ENCODE measurements around a stretch of chr2.

- PRO-cap = no peak
These were observed 319.8 kb downstream of the AFF3 start for GRCh38 chr2:99822460-99823057.

DNA sequence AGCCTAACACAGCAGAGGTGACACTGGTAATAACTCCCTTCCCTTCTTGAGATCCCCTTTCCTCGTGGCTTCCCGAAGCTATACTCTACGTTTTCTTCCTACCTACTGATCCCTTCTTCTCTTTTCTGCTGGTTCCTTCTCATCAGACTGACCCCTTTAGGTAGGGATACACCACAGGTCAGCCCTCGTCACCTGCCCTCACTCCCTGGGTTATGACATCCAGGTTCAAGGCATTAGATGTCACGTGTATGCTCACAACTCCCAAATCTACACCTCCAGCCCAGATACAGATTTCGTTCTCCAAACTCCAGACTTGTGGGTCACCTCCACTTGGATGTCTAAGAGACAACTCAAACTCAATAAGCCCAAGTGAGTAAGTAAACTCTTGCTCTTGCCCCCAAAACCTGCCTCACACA is 145.5 kb downstream of the AFF3 start:
- PRO-cap = no peak

DNA sequence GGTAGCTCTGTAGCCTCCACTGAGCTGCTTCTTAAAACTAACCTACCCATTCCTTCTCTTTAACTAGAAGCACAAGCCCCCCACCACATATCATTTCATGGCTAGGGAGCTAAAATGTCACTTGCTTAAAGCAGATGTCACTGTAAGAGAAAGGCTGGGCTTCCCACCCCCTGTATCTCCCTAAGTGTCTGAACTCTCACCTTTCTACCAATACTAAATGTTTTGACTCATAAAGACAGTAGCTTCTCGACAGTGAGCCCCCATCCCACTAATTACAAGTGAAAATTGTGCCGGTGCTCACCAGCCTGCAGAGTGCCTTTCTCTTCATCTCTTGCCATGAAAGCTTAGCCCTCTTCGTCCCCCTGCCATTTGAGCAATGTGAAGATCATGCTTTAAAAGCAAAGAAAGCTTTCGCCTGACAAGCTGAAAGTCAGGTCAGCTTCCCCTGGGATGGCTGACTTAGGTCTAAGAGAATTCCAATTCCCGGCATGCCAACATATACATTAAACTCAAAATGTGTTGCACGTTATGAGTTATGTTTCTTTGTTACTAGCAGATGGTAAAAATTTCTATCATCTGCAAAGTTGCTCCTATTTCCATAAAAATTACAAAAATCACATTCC is 130.0 kb downstream of the AFF3 start:
- PRO-cap = no peak

GRCh38 chr2:100178059-100178384 is 35.6 kb upstream of the AFF3 start:
- PRO-cap = no peak

GRCh38 chr2:100409890-100410383 is 7.5 kb downstream of the CHST10 start:
- PRO-cap = no peak

- PRO-cap = no peak
These were observed 80.1 kb upstream of the NPAS2 start for GRCh38 chr2:100739725-100740291.

DNA sequence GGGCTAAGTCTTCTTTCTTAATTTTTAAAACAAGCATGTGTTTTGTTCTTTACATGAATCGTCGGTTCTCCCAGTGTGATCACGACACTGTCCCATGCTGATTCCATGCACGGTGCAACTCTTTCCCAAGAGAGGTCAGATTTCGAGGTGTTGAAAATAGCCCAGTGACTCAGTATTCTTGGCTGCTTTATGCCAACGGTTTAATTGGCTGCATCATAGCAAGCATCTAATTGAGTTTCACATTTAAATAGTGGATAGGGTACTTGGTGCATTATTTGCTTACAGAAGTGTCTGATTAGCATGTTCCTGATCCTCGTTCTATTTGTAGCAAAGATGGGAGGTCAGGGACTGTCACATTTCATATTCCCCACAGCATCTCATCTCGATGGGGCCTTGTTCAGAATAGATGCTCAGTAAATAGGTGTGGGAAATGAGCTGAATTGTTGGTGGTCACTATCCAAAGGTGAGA is 2.8 kb downstream of the NPAS2 start:
- PRO-cap = no peak

GRCh38 chr2:100879568-100880316 is 59.8 kb downstream of the NPAS2 start:
- PRO-cap = no peak

- PRO-cap = no peak
These were observed 73.9 kb downstream of the NPAS2 start for GRCh38 chr2:100893791-100894239.

GRCh38 chr2:100904492-100905029 is 84.6 kb downstream of the NPAS2 start:
- PRO-cap = no peak

GRCh38 chr2:100924690-100925602 is 77.1 kb upstream of the RPL31 start:
- PRO-cap = unidirectional peak, minus-strand start at chr2:100924826

DNA sequence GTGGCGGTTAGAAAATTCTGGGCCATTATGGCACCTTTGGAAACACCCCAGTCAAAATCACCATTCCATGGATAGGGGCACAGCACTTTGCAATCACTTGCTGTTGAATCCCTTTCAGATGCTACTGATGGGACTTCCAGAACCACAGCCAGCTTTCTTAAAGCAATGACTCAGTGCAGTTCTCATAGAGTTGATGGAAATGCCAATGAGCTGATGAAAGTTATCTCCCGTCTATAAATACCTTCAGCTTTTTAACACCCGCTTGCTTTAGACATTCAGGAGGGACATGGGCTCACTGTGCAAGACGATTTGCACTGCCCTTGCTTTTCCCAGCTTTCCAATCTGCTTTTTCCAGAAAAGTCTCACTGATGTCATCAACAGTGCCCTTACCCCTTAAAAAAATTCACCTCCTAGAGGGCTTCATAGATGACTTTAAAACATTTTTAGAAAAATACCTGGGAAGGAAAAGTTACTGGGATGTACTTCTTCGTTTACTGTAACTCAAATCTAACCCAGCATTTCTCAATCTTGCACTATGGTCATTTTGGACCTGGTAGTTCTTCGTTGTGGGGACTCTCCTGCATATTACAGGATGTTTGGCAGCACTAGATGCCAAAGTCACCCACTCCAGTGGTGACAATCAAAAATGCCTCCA is 66.6 kb upstream of the RPL31 start:
- PRO-cap = no peak

DNA sequence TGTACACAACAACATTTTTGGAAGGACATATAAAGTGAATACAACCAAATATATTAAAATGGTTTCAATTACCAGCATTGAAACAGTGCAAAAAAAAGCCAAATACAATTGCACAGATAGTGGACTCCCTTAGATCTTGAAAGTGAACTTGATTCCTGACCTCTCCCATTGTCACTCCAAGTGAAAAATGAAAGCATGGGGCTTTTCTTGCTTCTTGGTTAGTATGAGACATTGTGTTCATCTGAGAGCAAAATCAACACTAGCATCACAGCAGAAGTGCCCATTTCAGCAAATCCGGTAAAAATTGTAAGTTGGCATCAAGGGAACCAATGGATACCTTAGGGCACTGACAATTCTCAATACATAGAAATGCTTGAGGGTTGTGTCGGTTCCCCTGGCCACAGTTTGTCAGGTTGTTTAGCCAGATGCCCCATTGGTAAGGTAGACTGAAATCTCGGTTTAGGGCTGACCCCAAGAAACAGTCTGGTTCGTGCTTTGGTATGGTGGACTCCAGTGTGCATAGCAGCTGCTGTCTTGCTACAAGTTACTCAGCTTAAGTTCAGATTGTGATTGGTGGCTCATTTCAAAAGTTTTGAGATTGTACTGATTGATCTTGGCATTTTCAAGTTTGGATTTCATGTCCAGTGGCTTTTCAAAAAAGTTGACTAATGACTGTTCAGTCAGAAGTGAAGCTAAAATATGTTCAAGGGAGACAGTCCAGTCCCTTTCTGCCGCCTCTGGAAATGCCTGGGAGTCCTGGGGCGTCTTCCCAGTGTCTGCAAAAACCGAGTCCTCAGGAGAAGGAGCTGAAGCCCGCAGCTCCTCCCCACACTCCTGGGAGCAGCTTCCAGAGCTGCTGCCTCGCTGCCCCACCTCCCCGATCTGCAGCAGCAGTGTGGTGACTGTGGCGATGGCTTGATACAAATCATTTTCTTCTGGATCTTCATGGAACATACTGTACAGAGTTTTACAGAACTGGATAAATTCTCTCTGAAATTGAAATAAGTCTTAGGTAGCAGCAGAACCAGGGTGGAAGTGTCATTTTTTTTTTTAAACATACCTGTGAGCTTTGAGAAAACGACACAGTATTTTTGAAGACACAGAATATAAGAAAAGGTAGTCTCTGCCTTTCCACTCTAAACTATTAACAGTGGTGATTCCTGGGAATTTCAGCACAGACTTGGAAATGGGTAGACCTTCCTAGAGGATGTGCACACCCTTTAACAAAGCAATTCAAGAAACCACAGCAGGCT is 5.6 kb downstream of the RPL31 start:
- PRO-cap = no peak

GRCh38 chr2:101109461-101110251 is 41.5 kb downstream of the TBC1D8 start:
- PRO-cap = no peak

DNA sequence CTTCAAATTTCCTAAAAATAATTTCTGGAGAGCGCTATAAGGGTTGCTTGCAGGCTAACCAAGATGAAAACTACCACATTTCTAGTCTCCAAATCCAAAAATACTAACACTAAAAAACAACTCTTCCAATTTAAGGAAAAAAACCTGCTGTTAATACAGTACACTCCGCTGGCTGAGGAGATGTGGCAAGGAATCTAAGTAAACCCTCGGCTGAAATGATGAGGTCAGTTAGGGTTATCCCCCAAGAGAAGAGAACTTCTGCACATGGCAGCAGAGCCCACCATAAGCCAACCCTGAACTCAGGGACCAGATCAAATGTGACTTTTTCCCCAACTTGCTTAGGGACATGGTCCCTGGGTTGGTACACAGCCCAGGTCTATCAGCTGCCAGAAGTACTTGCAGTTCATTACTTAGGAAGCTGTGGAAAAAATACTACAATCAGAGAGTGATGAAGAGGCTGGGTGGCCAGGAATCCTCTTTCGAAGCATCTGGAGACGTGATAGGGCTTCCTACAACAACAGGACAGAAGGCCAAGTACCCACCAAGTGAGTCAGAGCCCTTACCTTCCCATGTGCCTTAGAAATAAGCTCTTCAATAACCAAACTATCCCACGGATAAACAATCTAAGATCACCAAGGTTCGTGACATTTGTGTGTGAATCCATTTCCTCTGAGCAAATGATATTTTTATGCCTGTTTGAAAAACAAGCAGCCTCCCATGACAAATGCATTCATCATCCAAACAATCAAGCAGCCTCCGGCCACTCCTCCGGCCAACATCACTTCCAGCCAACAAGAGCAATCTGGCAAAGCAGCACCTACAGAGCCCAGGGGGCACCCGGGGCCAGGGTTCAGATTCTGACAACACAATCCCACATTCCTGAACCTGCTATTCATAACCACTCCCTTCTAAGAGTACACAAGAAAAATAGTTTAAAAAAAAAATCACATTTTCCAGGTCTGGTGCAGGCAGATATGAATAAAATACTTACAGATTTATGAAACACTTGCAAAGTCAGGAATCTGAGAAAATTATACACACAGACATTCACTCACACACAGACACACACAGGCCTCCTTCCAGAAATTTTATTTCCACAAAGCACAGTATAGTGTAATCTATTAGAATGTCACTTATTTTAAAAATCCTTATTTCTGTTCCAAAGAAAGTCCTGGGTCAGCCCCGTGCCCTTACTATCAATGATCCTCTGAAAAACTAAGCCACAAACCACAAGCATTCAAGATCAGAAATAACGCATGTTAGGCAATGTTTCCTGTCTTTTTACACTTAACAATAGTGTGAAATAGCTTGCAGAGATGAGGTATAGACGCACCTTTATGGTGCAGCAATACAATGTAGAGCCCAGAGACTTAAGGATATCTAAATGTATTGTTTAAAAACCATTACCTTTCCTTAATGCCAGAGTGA is 26.3 kb downstream of the TBC1D8 start:
- PRO-cap = no peak

GRCh38 chr2:101152322-101153119 is 1.3 kb upstream of the TBC1D8 start:
- PRO-cap = unidirectional peak, minus-strand start at chr2:101152813

DNA sequence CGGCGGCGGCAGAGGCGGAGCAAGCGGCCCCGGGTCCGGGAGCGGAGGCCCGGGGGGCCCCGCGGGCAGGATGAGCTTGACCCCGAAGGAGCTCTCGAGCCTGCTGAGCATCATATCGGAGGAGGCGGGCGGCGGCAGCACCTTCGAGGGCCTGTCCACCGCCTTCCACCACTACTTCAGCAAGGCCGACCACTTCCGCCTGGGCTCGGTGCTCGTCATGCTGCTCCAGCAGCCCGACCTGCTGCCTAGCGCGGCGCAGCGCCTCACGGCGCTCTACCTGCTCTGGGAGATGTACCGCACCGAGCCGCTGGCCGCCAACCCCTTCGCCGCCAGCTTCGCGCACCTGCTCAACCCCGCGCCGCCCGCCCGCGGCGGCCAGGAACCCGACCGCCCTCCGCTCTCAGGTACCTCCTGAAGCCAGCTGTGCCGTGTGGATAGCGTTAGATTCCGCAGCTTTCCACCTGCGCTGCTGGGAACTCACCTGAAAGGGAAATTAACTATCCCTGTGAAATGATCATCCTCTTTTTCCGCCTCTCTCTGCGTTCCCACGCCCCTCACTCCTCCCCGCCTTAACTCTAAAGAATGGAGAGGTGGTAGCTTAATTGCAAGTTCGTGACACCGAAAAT is 502 bp downstream of the CNOT11 start:
- PRO-cap = bidirectional peak, plus-strand start at position 192 of the sequence, minus-strand start at position 275 of the sequence

DNA sequence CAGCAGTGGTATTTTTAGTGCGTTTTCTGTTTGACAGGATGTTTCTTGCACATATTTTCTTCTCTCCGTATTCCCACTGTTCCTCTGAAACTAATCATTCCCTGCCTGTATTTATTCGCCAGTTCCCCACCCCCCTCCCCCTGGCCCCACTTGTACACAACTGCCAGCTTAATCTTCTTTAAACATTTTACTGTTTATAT is 41.7 kb upstream of the MAP4K4 start:
- PRO-cap = no peak

- PRO-cap = no peak
These were observed 19.5 kb downstream of the MAP4K4 start for GRCh38 chr2:101716526-101717847.

GRCh38 chr2:101781625-101782248 is 84.2 kb downstream of the MAP4K4 start:
- PRO-cap = no peak